ENCODE measurements around the gene CDK17.

GRCh38 chr12:93766674-93767487, 89.7 kb downstream of the CRADD start:
- RRBS: no CpG with 5 or more reads among the region's 7 CpGs

DNA sequence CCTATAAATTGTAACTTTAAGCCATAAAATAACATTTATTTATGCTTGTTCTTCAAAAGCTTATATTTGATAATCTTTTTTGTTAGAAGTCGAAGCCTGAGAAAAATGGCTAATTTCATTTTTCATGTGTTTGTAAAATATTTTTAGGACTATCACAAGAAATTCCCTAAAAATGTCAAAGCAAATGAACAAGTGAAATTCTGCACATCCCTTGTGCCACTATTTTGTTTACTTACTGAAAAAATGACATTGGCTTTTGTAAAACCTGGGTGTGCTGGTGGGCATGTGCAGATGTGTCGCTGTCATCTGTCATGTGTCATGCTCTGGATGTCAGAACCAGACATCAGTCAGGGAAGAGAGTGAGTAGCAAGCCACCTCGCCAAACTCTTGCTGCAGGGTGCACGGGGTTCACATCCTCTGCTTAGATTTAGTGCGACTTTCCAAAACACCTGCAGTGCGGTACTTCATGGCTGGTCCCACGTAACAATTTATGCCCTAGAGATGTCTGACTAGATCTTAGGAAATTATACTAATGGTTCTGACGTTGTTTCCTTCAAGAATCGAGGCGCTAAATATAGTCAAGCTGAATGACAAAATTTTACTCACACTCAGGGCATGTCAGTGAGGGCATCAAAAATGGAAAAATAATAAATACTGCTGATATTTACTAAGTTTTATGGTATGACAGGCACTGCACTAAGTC, 106.6 kb downstream of the CRADD start:
- RRBS: no CpG with 5 or more reads among the region's 10 CpGs

- RRBS: no CpG with 5 or more reads among the region's 3 CpGs
Measured at GRCh38 chr12:94063089-94063744, 85.2 kb upstream of the PLXNC1 start.

DNA sequence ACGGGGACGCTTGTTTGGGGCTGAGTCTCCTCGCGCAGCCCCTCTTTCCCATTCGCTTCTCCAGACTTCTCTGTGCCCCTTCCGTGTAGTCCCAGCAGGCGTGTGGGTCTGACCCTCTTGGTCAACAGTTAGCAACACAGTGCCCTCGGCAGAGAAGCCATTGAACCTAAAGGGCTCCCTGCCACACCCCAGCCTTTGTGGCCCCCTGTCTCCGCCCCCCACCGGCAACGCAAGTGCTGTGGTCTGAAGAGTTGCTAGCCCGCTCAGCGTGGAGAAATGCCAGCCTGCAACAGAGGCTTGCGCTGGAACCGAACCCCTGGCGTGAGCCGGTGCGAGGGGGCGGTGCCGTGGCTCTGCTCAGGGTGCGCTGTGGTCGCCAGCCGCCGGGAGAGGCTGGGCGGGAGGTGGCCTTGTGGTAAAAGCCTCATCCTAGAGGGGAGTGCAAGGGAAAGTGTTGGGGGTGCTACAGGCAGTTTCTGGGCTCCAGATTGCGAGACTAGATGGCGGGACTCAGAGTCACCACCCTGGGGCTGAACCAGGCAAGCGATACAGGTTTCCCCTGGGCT, 2.0 kb downstream of the PLXNC1 start:
- RRBS: 3% methylated on average over 13 of the region's 28 CpGs

GRCh38 chr12:94240063-94240854, 91.9 kb downstream of the PLXNC1 start:
- RRBS: no CpG with 5 or more reads among the region's 3 CpGs

GRCh38 chr12:94576205-94576553, 74.2 kb downstream of the TMCC3 start:
- RRBS: no CpG with 5 or more reads among the region's 1 CpG

- RRBS: no CpG with 5 or more reads among the region's 4 CpGs
Measured at GRCh38 chr12:95103258-95103685, 29.9 kb upstream of the NR2C1 start.

DNA sequence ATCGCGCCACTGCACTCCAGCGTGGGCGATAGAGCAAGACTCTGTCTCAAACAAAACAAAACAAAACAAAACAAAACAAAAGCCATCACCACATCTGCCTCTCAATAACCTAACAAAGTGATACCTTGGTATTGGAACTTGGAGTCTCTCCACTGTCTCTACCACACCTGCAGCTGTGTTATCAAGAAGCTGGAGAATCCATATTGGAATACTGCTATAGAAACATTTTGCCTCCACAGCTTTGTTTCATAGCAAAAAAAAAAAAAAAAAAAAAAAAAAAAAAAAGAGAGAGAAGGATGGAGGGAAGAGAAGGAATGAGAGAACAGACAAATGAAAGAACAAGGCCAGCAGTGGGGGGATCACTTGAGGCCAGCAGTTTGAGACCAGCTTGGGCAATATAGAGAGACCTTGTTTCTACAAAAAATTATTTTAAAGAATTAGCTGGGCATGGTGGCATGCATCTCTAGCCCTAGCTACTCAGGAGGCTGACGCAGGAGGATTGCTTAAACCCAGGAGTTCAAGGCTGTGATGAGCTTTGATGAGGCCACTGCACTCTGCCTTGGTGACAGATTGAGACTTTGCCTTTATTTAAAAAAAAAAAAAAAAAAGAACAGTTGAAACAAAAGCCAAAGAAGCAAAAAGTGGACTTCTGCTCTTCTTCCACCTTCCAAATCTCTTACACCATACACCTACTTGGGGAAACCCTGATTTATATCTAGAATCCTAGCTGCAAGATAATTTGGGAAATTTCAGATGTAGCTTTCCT, 8.1 kb downstream of the VEZT start:
- RRBS: no CpG with 5 or more reads among the region's 5 CpGs

GRCh38 chr12:95475914-95476398, 2.0 kb downstream of the METAP2 start:
- RRBS: no CpG with 5 or more reads among the region's 6 CpGs

DNA sequence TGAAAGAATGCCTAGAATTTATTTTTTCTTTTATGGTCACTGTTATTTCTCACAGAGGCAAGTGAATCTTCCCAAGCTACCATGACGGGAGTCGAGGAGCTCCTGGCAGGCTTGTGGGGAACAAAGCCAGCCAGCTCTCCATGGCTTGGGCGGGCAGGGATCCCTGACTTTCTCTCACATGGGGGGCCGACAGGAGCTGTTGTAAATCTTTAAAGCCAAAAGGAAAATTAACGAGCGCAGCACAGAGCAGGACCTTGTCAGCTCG, 95.7 kb upstream of the USP44 start:
- RRBS: no CpG with 5 or more reads among the region's 7 CpGs

GRCh38 chr12:95772574-95773173, 17.9 kb downstream of the NTN4 start:
- RRBS: no CpG with 5 or more reads among the region's 11 CpGs

DNA sequence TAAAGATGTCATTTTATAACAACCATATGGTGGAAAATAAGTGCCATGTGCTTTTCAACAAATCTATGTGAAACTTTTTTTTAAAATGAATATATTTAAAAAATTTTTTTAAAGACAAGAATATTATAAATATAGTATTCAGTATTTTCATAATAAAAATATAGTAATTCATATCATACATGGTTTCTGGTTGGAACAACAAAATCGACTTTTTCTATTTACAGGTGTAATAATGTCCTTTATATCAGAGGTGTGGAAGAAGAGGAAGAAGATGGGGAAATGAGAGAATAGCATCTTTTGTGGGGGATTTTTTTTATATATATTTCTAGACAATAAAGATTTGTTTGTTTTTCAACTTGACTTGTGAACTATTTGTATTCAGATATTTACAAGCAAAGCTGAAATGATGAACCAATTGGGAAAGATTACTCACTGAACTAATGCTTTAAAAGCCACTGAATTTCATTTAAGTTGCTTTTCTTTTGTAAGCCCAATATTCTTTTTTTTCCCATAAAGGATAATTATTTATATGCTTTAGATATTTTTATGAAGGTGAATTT, 7.1 kb downstream of the SNRPF start:
- RRBS: no CpG with 5 or more reads among the region's 1 CpG

DNA sequence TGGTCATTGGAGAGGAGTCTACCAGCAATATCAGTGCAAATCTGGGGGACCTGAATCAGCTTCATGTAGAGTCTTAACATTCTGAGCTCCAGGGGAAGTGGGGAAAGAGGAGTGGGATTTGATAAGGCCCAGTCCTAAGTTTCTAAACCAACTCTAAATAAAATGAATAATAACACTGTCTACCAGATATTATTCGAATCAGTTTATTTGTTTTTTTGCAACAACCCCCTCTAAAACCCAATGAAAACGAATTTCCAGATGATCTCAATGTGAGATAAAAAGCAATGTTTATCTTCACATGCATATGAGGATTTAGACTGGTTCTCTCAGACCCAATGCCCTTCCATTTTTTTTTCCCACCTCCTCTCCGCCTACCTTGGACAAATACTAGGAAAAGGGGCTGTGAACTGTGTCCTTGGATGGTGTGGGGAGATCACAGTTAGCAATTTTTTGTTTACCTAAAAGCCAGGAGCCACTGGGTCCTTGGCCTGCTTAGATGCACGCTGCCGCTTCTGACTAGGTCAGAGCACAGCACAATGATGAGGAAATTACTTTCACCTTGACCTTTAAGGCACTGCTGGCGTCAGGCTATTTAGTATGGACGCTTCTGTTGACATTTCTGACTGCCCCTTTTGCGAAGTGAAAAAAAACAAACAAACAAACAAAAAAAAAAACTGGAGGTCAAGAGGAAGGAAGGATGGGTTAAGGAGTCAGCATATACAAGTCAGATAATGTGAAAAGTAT, 2.0 kb downstream of the CCDC38 start:
- RRBS: no CpG with 5 or more reads among the region's 8 CpGs

- RRBS: no CpG with 5 or more reads among the region's 5 CpGs
Measured at GRCh38 chr12:96235540-96235866, 41.3 kb downstream of the ELK3 start.

DNA sequence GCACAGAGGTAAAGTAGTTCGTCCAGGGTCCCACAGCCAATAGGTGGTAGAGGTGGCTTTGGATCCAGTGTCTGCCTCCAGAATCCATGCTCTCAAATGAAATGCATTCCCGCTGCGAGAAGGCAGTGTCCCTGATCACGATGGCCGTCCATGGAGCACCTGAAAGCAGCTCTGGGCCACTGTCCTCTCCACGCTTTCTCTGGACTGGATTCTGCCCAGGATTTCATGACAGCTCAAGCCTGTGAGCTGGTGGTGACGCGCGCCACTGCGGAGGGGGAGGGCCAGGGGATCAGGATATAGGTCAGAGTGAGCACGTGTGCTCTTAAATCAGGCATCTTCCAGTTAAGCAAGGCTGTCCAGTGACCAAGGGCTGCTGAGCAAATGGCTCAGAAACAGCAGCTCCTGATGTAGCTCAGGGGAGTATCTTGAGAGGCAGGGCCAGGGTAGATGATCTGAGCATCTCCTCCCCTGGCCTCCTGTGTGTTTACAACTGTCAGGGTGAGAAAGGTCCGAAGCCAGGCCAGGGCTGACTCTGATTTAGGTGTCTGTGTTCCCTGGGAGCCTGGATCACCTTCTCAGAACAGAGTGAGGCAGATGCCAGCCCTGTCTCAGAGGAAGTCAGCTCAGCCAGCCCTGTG, 55.1 kb downstream of the ELK3 start:
- RRBS: no CpG with 5 or more reads among the region's 12 CpGs

DNA sequence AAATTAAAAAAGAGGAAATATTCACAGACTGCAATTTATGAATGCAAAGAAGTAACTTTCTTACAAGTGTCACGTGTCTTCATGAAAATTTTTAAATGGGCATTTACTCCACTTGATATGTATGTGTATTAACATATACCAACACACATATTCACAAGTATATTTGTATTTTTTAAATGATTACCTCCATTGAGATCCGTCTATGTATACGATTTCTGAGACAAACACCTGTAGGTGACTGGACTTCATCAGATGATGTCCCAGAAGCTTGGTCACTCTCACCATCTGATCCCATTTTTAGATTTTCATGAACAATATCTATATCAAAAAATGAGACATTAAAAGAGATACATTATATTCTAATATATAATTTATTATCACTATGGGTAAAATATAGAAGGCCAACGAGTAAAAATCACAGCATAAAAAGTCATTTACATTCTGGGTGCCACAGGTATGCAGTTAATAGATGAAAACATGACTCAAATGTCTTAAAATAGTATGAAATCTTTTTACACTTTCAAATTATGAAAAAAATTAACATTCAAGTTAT, 87.0 kb downstream of the CDK17 start:
- RRBS: no CpG with 5 or more reads among the region's 4 CpGs

DNA sequence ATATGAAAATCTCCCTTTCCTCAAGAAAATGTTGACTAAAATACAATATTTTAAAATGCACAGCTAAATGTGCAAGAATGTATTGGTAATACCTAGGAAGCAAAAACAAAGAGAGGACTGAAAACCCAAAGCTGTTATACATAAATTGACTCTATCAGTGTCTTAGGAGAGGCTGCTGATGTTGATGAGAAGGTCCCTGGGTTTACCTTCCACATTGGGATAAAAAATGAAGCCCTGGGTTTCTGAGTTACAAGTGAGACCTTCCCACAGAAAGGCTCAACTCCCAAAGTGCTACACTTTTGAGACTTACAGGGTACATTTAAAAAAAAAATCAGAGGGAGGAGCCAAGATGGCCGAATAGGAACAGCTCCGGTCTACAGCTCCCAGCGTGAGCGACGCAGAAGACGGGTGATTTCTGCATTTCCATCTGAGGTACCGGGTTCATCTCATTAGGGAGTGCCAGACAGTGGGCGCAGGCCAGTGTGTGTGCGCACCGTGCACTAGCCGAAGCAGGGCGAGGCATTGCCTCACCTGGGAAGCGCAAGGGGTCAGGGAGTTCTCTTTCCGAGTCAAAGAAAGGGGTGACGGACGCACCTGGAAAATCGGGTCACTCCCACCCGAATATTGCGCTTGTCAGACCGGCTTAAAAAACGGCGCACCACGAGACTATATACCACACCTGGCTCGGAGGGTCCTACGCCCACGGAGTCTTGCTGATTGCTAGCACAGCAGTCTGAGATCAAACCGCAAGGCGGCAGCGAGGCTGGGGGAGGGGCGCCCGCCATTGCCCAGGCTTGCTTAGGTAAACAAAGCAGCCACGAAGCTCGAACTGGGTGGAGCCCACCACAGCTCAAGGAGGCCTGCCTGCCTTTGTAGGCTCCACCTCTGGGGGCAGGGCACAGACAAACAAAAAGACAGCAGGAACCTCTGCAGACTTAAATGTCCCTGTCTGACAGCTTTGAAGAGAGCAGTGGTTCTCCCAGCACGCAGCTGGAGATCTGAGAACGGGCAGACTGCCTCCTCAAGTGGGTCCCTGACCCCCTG, 84.3 kb downstream of the CDK17 start:
- RRBS: no CpG with 5 or more reads among the region's 35 CpGs

DNA sequence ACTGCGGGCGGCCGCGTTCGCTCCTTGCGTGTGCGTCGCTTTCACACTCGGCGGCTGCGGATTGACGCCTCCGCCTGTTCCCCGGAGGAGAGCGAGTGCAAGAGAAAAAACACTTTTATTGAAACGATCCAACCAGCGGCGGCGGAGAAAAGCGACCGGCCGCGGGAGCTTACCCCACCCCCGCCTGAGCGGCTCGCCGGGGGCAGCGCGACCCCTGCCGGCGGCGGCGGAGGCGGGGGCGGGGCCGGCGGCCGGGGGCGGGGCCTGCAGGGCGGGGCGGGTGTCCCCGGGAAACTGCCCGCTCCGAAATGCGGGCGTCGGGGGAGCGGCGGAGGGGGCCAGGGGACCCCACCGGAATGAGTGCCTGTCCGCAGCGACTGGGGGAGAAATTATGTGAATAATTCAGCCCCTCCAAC, at the start of gene CDK17:
CDK17 (minus strand) TSS at position 63 of the 416 bp plus-strand sequence.
- RRBS: 4% methylated on average over 27 of the region's 52 CpGs

DNA sequence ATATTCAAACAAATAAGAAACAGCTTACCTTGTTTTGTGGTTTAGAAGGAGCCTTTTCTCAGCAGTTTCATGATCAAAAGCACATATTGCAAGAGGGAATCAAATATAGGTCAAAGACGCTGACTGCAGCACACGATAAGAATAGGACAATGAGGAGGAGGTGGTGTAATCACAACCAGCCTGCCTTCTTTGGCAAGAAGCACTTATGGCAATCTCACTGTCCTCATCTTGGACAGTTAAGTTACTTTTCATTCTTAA, 759.1 kb upstream of the TMPO start:
- RRBS: no CpG with 5 or more reads among the region's 2 CpGs

DNA sequence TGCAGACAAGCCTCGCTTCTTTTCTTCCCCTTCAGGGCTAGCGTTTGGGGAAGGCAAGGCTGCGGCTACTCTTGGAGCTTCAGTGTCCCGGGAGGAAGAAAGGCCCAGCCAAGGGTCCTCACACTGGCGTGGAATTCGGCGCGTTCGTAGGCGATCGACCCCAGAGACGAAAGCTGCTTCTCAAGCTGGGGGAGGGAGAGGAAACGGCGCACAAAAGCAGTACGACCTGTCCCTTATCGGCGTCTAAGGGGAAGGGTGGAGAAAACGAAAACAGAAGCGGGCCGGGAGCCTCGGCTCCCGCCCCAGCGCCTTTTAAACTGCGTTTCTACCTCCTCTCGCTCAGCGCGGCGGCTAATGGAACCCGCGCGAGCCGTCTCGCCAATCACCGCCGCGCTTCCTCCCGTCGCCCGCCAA, 235 bp upstream of the TMPO start:
- RRBS: no CpG with 5 or more reads among the region's 39 CpGs

Measured in epidermal melanocyte (primary cell).